ENCODE results near the gene ZFAND2A.

DNA sequence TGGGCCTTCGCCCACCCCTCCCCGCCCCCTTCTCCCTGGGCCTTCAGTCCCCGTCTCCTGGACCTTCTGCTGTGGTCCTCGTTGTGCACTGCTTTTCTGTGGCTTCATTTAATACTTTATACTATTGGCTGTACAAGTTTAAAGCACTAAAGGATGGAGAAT, 9.7 kb upstream of the GET4 start:
- RRBS: no CpG with 5 or more reads among the region's 4 CpGs

GRCh38 chr7:875912-876409, 393 bp upstream of the GET4 start:
- RRBS: 2% methylated on average over 11 of the region's 47 CpGs

- RRBS: no CpG with 5 or more reads among the region's 18 CpGs
Observed at GRCh38 chr7:881122-881930, 5.0 kb downstream of the GET4 start.

DNA sequence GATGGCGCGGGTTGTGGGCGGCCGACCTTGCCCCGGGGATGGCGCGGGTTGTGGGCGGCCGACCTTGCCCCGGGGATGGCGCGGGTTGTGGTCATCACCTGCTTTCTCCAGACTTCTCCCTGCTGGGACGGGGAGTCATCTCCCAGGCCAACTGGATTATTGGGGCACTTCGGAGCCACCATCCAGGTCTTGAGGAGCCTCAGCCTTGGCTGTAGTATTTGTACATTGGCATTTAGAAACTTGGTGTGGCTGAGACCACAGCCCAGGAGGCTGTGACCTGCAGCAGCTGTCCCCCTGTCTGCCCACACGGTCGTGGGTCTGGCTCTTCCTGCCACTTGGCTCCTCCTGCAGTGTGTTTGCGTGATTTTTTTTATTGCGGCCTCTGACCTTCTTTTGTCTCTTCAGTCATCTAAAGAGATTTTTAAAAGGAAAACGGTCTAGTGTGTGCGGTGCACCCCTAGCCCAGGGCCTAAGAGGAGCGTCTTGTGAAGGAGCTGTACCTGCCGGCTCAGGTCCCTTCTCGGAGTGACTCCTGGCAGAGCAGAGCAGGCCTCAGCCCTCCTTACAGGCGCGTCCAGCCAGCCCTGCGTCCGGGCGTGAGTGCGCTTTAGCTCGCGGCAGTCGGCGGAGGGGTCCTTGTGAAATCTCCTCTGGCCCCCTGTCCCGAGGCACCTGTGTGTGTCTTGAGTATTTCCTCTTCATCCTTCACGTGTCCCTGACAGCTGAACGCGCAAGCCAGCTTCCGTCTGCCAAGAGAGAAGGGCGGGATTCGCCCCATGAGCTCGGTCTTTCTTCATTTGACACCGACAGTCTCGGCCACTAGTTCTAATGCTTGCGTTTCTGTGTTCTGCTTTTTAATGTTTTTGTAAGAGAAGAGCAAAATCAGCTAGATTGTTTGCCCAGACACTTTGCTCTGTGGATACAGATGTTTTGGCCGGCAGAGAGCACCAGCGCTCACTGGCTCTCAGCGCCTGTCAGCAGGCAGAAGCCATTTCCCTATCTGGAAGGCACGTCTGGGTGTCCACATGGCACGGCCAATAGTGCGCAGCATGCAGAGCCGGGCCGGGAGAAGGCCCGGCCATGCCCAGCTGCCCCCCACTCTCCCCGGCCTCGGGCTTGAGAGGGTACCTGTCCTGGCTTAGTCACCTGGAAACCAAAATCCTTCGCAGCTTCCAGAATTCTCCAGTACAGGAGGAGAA, 6.7 kb downstream of the GET4 start:
- RRBS: 98% methylated on average over 6 of the region's 56 CpGs

GRCh38 chr7:886367-887120, 10.2 kb downstream of the GET4 start:
- RRBS: 96% methylated on average over 7 of the region's 31 CpGs

GRCh38 chr7:967265-967934, 7.9 kb downstream of the COX19 start:
- RRBS: 98% methylated on average over 6 of the region's 40 CpGs

GRCh38 chr7:1052555-1053508, 8.5 kb downstream of the GPR146 start:
- RRBS: no CpG with 5 or more reads among the region's 34 CpGs

- RRBS: no CpG with 5 or more reads among the region's 43 CpGs
Observed at GRCh38 chr7:1053906-1054846, 9.8 kb downstream of the GPR146 start.

GRCh38 chr7:1081837-1082363, 6.0 kb upstream of the GPER1 start:
- RRBS: no CpG with 5 or more reads among the region's 30 CpGs

GRCh38 chr7:1124292-1124698, 13.8 kb downstream of the C7orf50 start:
- RRBS: no CpG with 5 or more reads among the region's 11 CpGs

GRCh38 chr7:1159877-1161226, at the start of gene ZFAND2A:
ZFAND2A (minus strand) TSS chr7:1160196.
- RRBS: 1% methylated on average over 30 of the region's 108 CpGs

DNA sequence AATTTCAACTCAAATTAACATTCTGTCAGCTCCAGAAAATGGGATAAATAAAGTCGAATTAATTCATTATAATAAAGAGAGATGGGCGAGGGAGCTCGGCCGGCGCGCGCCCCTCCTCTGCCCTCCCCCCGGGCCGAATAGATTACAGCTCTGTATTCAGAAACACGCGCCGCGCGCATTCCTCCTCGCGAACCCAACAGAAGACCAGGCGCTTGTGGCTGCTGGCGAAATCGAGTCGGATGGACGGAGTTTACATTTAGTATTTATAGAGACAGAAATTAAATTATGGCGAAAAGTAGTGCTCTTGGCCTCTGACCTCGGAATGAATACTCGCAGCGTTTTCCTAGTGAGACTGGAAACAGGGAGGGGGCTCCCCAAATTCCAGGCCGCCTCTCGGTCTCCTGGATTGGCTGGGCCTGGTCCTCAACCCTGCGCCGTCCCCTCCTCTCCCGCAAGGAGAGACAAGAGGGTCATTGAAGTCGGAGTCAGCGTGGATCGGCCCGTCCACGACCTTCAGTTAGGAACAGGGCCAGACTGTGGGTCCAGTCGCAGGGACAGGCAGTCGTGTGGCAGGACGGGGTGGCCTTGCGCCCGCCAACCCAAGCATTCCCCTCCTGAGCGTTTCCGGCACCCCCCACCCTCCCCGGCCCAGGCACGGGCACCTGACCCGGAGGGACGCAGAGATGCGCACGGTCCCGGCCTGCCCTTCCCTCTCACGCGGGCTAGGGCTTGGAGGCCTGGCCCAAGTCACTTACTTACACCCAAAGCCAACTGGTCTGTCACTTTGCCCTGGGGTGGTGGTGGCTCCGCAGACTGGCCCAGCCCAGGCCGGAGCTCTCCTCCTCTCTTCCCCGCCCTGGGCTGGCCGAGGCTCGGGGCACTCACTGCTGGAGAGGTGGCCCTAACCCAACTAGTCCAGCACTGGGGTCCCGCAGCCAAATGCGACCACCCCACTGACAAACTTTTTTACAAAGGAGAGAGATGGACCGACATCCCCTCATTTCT, 1.6 kb upstream of the UNCX start:
- RRBS: 36% methylated on average over 2 of the region's 59 CpGs

GRCh38 chr7:1289643-1290740, 57.3 kb downstream of the UNCX start:
- RRBS: 6% methylated on average over 13 of the region's 72 CpGs

DNA sequence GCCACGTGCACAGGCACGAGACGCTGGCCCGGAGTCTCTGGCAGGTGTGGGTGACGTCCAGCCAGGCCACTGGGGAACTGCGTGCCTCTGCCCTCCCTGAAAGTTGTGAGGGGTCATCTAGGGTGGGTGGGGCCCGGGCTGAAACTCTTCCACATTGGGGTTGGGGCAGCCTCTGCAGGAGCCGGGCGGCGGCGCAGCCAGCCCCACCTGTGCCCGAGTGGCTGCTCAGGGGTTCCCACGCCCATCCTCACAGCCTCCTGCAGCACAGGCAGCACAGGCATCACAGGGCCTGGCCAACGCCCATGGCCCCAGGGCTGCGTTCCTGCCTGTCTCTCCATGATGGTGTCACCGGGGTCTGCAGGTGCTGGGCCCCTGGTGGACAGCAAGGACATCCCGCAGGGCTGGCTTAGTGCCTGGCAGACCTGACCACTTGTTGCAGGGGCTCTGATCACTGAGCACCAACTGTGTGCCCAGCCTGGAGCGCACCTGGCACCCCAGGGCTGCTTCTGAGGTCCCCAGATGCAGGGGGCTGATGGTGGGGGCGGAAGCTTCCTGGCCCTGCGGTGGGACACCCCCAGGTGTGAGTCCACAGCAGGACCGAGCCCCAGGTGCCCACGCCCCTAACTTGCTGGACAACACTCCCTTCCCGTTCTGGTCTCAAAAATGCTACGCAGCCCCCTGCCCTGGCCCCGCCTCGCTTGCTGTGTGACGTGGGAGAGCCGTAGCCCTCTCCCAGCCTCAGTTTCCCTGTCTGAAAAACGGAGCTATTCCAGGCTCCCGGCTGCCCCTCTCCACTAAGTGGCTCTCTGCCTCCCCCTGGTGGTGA, 27.2 kb downstream of the MICALL2 start:
- RRBS: 42% methylated on average over 4 of the region's 30 CpGs

DNA sequence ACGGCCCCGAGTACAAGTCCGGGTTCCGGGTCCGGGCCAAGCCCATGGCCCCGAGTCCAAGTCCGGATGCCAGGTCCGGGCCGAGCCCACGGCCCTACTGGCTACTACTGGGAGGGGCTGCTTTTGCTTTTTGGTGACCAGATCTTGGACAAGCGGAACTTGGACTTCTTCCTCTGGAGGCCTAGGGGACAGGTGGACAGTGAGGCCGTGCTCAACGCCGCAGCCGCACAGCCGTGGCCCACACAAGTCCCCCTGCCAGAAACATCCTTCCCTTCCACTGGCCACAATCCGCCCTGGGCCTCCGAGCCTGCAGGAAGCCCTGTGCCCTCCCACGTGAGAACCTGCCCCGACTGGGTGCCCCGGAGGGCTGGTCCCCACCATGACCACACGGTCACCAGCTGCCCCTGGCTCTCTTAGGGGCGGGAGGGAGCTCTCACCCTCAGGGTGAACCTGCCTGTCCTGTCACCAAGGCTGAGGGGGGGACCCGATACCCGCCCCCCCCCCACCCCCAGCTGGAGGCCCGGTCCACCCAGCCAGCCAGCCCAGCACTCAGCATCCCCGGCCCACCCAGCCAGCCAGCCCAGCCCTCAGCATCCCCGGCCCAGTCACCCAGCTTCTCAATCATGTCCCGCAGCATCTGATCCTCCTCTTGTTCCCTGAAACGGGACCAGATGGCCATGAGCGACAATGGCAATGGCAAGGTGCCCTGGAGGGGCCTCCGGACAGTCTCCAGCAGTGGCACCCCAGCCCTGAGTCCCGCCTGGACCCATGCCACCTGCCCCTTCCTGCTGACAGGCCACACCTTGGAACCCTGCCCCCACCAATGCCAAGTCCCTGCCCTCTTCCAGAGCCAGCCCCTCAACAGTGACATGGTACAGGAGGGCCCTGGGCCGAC, 24.5 kb downstream of the MICALL2 start:
- RRBS: no CpG with 5 or more reads among the region's 34 CpGs

DNA sequence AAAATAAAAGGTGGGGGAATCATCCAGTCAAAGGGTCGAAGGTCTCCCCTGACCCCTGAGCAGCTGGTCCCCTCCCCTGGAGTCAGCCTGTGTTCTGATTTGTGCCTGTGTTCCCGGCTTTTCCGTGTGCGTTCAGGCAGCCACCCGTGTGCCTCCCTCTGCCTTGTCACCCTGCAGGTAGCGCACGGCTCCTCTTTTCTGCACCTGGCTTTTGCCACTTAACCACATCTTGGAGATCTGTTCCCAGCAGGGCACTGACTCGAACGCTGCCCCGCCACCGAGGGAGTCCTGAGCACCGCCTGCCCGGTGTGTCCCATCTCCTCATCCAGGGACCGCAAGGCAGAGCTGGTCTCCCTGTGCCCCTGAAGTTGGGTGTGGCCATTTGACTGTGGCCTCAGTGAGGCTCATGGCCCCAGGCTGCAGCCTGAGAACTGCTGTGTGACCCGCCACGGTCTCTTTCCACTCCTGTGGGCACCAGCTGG, 1.5 kb upstream of the INTS1 start:
- RRBS: no CpG with 5 or more reads among the region's 16 CpGs

GRCh38 chr7:1531474-1532123, 1.1 kb downstream of the MAFK start:
- RRBS: no CpG with 5 or more reads among the region's 28 CpGs

- RRBS: 5% methylated on average over 6 of the region's 34 CpGs
Observed at GRCh38 chr7:1532124-1533030, 1.9 kb downstream of the MAFK start.

DNA sequence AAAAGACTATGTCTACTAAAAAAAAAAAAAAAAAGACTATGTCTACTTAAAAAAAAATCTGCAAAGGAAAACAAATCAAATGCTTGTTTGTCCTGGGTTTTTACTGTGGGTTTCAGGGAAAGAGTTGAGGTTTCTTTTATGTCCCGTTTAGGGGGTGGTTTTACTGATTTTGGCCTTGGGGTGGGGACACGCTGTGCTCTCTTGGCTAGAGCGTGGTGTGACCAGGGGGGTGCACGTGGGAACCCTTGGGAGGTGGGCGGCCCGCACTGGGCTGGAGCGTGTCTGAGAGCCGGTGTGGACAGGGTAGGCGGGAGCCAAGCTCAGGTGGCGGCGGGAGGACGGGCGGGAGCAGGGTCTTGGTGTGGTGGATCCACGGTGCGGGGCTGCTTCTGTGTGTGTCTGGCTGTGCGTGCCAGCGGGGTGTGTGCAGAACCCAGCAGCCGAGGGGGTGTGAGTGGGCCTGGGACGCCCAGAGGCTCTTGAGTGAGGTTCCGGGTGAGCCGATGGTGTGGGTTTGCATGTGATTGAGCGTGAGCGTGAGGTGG, 77.9 kb downstream of the ELFN1 start:
- RRBS: no CpG with 5 or more reads among the region's 23 CpGs

DNA sequence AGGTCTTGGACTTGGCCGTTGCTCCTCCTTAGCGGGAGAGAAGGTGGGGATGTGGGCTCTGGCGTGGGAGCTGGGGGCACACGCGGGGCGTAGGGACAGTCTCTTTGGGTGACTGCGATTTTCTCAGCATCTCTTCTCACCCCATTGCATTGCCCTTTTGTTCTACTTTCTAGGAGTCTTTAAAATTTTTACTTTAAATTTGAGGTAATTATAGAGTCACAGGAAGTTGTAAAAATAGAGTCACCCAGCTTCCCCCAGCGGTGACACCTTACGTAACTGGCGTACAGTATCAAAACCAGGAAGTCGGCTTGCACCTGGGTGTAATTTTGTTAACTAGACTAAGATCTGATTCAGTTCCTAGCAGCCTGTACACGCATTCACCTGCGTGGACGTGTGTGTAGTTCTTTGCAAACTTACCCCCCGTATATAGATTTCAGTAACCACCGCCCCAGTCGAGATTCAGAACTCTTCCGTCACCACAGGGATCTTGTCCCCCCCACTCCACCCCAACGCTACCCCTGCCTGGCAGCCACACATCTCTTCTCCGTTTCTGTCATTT, 83.2 kb downstream of the ELFN1 start:
- RRBS: no CpG with 5 or more reads among the region's 20 CpGs

Measured in GM19239 (cell line).